ENCODE results near the gene FLRT2.

DNA sequence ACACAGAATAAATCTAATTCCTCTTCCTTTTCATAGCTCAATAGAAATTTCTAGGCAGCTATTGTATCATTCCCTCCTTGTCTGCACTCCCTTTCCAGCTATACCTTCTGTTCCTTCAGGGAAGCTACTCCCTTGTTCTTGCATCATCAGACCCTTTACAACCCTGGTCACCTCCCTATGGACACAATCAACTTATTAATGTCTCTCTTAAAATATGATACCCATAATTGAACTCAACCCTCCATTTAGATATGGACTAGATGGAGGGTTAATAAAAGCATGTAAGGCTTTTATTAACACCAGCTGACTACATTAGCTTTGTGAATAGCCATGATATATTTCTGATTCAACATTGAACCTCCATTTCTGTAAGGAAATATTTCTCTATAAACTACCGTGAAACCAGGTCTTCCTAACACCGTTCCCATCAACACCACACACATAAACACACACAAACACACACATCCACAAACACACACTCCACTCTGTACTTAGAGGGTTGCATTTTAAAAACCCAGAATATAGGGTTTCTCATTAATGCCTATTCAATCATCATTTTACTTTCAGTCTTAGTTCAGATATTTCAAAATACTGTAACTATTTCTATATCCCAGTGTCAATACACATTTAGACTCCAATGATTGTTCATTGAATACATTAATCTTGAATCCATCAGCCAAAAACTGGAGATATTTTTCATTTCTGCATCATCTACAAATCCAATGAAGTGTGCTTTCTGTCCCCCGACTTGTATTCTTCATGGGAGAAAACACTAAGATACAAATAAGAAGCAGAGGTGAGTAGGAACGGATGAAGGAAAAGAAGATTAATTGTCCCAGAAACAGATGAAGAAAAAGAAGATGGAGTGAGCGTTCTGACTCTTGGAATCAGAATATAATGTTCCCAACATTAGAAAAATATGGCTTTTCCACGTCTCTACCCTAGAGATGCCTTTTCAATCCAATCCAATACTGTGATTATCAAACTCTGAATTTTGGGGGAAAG is 45.9 kb upstream of the GTF2A1 start:
- PRO-cap = no peak

- PRO-cap = no peak
Measured at GRCh38 chr14:81393278-81393864, 6.8 kb downstream of the STON2 start.

GRCh38 chr14:81473958-81474460 is 59.6 kb downstream of the SEL1L start:
- PRO-cap = no peak

DNA sequence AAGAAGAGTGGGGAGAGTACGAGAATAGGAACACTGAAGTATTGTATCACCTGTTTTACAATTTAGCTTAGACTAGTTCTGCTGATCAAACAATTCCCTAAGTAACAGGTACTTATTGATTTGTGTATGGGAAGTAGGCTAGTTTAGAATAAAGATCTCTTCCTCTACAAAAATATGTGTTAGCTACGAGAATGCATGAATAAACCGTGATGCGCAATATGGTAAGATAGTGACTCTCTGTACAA is 970.4 kb upstream of the SEL1L start:
- PRO-cap = no peak

GRCh38 chr14:85528543-85528906 is 1.4 kb upstream of the FLRT2 start:
- PRO-cap = no peak

DNA sequence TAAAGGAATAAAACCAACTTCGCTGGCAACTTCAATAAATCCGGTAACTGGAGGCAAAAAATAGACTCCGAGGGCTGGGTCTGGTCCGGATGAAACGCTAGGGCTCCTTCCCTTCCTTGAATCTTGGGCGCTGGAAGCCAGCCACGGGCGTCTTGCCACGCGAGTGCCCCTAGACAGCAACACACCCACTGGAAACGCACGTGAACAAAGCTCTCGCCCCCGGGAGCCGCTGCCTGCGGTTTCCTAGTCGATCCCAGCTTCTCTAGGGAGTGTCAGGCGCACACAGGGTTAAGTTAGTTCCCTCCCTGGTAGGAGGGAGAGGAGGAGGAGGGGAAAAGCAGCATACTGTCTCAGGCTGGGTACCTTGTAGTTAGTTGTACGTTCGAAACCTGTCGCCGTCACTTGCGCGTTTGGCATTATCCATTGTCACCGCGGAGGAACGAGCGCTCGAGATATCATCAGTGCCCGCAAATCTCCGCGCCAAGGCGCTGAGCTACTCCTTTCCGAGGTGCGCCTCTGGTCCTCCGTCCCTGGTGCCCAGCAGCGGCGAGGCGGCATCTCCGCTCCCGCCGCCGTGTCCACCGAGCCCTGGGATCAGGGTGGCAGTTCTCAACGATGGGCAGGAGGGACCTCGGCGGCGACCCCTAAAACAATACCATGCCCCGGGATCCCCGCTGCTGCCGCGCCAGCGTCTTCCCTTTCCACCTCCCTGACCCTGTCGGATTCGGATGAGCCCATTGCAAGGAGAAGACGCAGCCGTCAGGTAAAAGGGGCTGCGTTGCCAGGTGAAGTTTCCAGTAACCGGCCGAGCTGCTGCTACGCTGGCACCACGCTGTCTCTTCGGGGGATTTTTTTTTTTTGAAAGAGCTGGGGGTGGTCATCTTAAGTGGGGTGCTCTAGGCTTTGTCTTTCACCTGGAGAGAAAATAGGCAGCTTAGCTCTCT is at the start of gene FLRT2:
FLRT2 (plus strand) TSS at position 373 of the 944 bp plus-strand sequence.
- PRO-cap = no peak

GRCh38 chr14:85535303-85536235 is 5.6 kb downstream of the FLRT2 start:
- PRO-cap = no peak

DNA sequence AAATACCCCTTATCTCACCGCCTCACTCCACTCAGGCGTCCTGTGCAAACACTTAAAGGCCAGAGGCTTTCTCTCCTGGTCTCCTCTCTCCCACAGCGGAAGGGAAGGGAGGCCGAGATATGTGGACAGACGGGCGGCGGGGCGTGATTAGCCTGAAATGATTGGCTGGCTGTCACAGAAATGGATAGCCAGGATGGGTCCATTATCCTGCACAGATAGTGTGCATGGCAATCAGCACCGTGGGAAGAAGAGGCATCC is 301.5 kb downstream of the GALC start:
- PRO-cap = no peak

GRCh38 chr14:88024394-88024864 is 19.5 kb downstream of the GPR65 start:
- PRO-cap = no peak

- PRO-cap = no peak
Measured at GRCh38 chr14:88189010-88189814, 133.9 kb downstream of the KCNK10 start.

DNA sequence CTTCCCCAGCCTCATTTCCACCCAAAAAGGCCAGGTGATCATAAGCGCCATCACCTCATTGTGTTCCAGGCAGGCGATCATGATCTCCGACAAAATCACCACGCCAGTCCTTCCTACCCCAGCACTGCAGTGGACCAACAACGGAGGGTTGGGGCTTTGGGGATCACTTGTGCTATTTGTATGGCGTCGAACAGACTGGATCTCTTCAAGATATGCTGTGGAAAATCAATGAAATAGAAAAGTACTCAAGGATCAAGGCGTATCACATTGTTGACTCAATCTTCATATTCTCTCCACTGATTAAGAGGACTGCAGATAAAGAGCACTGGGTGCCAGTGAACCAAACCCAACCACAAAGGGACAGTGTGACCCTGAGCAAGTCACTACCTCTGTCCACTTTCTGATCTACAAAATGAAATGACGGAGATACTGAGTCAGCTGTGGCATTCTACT is 83.4 kb downstream of the SPATA7 start:
- PRO-cap = no peak

- PRO-cap = no peak
Measured at GRCh38 chr14:88829091-88829717, 4.8 kb downstream of the TTC8 start.

GRCh38 chr14:89000552-89000751 is 176.0 kb downstream of the TTC8 start:
- PRO-cap = no peak

- PRO-cap = no peak
Measured at GRCh38 chr14:89214041-89214855, 202.8 kb downstream of the FOXN3 start.

DNA sequence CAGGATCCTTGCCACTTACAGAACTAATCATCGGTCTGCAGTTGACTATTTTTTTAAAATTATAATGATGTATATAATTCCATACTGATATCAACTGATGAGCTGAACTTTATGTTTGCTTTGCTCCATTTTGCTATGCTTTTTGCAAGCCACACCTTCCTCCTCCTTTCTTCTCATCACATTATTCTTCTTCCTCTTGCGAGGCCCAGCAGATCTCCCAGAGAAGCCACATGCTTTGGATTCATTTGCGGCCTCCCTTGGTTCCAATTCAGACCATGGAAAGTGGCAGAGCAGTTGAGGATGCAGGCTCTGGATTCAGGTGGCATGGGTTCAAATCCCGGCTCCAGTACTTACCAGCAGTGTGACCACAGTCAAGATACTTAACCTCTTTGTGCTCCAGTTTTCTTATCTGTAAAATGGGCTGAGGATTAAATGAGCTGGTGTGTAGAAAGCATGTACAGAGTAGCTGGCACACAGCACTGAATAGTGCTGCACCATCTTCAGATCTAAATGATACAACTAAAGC is 197.0 kb downstream of the FOXN3 start:
- PRO-cap = no peak

GRCh38 chr14:89271129-89271265 is 146.0 kb downstream of the FOXN3 start:
- PRO-cap = no peak

DNA sequence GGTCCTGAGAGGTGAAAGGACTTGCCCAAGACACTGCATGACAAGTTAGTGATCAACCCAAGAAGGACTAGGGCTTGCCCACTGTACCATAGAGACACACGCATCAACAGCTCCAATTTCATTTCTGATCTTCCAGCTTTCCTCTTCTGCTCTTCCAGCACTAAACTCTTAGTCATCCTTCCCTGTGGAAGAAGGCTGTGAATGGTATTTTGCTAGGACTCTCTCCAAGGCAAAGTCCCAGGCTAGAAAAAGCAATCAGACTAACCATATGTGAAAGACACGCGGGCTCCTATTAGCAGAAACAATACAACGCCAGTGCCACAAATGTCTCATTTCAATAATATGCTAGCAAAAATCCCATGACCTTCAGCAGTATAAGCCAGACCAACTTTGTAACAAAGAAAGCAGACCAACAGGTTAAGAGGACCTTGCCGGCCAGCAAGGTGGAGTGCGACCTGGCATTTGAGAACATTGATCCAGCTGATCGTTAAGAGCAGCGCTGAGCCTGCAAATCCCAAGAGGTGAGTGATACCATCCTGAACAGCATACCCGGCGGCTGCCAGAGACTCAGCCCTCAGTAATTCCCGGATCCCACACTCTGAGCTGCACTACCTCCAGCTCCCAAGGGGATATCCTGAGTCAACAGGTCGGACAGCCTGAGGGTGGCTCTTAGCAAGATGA is 132.6 kb downstream of the FOXN3 start:
- PRO-cap = no peak

GRCh38 chr14:89341198-89341908 is 75.7 kb downstream of the FOXN3 start:
- PRO-cap = no peak

DNA sequence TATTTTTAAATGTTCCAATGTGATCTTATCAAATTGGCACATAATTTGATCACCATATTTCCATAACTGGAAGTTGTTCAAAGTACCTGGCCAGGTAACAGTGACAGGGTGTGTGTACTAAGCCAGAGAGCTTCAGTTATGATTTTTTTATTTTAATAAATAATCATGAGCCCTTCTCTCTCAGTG is 50.2 kb downstream of the FOXN3 start:
- PRO-cap = no peak

DNA sequence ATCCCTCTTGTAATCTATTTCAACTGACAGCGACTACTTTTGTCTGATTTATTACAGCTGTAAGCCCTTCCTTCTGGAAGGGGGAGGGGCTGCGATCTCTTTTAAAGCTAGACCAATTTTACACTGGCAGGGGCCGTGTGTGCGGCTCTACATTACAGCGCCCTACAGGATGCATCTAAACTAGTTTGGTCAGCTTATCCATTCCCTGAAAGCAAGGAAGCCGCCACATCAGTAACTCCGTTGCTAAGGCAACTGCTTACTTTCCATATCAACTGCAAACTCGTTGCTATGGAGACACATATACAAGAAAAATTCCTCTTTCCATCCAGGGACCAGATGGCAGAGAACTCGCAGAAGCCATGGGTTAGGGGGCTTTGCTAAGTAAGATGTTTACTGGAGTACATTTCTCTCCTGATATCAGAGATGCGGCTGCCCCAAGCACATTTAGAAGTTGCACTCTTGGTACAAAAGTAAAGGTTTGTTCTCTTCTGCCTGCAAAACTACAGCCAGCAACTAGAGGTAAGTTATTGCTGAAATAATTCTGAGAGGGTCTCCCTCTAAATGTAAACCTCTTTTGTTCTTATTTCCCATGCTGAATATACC is 17.3 kb downstream of the FOXN3 start:
- PRO-cap = no peak

All from mesenteric fat pad (tissue), 1 donor.